Type B pancreatic cell (in vitro differentiated cells): ENCODE data around the genes TRMT10A, LAMTOR3 and EMCN.

- PRO-cap = no peak
Measured at GRCh38 chr4:94714770-94715190, 43.0 kb upstream of the BMPR1B start.

DNA sequence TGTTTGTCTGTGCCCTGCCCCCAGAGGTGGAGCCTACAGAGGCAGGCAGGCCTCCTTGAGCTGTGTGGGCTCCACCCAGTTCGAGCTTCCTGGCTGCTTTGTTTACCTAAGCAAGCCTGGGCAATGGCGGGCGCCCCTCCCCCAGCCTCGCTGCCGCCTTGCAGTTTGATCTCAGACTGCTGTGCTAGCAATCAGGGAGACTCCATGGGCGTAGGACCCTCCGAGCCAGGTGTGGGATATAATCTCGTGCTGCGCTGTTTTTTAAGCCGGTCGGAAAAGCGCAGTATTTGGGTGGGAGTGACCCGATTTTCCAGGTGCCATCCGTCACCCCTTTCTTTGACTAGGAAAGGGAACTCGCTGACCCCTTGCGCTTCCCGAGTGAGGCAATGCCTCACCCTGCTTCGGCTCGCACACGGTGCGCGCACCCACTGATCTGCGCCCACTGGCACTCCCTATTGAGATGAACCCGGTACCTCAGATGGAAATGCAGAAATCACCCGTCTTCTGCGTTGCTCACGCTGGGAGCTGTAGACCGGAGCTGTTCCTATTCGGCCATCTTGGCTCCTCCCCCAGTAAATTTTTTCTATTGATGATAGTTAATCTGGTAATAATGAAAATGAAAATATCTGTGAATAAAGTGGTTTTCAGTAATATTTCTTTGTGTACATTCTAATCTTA is 83.6 kb downstream of the BMPR1B start:
- PRO-cap = no peak

DNA sequence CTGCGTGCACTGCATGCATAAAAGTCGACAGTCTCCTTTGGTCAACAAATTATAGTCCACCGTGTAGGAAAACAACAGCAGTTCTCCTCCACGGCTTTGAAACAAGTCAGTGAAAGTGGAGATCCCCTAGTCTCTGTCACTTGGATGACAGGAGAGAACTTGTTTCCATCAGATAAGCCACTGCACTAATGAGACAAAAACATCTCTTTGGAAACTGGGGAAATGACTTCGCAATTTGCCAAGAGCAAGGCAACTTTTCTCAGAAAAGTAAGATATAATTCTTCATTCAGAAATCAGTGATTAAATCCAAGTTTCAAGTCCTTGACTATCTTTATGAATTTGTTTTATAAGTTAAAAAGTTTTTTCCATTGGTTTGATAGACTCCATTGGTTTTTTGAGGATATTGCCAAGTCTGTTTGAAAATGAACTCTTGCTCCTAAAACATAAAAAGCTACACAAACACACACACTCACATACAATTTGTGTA is 9.5 kb downstream of the UNC5C start:
- PRO-cap = no peak

- PRO-cap = no peak
Measured at GRCh38 chr4:96902608-96902979, 1062.7 kb downstream of the PDHA2 start.

- PRO-cap = no peak
Measured at GRCh38 chr4:97866765-97867206, 276.5 kb downstream of the STPG2 start.

DNA sequence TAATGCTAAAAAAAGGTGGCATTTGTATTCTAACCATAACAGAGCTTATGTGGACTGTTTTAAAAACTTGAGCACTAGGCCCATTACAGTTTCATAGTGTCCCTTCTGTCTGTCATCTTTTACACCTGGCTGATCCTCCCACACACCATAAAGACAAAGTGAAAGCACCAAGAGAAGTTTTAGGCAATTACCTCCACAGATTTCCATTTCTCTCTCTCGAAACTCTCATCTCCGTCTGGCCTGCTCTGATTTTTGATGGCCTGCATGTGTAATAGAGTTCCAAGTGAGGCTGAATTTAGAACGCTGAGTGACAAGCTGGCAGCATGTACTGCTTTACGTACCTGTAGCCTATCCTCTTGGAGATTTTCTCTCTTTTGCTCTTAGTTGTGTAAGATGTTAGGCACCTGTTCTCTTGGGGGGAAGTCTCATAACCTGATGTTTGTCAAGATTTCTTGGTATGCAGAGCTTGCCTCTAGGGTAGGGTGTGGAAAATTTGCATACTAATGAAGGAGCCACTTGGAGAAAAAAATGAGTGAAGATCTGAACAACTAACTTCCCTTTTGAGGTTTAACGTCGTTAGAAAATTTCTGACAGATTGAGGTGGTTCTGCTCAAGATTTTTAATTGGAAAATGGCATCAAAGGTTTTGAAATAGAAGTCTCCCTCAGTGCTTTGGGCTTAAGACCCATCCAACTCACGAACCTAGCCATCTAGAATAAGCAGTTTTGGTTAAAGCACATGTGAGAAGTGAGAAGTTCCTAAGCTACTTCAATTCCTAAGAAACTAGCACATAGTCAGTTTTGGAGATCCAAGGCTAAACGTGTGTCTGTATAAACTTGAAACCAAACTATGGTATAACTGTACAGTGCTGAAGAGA is 57.6 kb upstream of the RAP1GDS1 start:
- PRO-cap = no peak

- PRO-cap = unidirectional peak, plus-strand start at chr4:98260287; bidirectional peak, plus-strand start at chr4:98260665, minus-strand start at chr4:98260726
Measured at GRCh38 chr4:98260000-98261071, 848 bp upstream of the RAP1GDS1 start.

DNA sequence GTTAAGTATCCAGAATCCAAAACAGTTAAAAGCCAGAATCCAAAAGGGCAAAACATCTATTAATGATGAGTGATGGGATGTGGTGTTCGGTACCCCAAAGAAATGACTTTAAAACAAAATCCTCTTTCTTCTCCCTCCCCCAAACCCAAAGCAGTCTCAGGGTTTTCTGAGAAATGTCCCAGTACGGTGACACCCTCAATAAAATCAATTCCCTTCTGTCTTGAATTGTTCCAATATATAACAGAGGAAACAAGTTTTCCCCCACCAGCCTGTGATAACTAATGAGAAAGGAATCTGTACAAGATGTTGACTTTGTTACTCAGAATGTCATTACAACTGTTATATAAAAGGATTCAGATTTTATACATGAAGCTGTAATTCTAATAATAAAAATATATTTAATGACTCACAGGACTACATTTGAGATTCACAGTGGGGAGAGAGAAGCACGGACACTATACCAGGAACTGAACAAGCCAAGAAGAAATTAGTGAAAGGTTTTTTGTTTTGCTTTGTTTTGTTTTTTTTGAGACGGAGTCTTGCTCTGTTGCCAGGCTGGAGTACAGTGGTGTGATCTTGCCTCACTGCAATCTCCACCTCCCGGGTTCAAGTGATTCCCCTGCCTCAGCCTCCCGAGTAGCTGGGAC is 4.0 kb downstream of the TSPAN5 start:
- PRO-cap = no peak

GRCh38 chr4:98773903-98774291 is 115.5 kb upstream of the TSPAN5 start:
- PRO-cap = no peak

GRCh38 chr4:98932474-98933100 is 3.7 kb upstream of the EIF4E start:
- PRO-cap = no peak

DNA sequence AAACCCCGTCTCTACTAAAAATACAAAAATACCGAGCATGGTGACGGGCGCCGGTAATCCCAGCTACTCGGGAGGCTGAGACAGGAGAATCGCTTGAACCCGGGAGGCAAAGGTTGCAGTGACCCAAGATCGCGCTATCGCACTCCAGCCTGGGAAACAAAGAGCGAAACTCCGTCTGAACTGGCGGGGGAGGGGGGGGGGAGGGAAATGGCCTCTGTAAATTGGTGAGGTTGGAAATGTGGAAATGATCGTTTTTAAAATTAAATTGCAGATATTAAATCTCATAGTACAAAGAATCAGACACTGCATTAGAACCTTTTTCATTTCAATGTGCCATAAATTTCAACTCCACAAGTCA is 1.4 kb downstream of the ADH5 start:
- PRO-cap = no peak

- PRO-cap = bidirectional peak, plus-strand start at chr4:99088285, minus-strand start at chr4:99088055; unidirectional peak, plus-strand start at chr4:99088388
Measured at GRCh38 chr4:99088127-99088643, 403 bp downstream of the ADH5 start.

GRCh38 chr4:99202541-99203200 is 16.4 kb downstream of the ADH6 start:
- PRO-cap = no peak

DNA sequence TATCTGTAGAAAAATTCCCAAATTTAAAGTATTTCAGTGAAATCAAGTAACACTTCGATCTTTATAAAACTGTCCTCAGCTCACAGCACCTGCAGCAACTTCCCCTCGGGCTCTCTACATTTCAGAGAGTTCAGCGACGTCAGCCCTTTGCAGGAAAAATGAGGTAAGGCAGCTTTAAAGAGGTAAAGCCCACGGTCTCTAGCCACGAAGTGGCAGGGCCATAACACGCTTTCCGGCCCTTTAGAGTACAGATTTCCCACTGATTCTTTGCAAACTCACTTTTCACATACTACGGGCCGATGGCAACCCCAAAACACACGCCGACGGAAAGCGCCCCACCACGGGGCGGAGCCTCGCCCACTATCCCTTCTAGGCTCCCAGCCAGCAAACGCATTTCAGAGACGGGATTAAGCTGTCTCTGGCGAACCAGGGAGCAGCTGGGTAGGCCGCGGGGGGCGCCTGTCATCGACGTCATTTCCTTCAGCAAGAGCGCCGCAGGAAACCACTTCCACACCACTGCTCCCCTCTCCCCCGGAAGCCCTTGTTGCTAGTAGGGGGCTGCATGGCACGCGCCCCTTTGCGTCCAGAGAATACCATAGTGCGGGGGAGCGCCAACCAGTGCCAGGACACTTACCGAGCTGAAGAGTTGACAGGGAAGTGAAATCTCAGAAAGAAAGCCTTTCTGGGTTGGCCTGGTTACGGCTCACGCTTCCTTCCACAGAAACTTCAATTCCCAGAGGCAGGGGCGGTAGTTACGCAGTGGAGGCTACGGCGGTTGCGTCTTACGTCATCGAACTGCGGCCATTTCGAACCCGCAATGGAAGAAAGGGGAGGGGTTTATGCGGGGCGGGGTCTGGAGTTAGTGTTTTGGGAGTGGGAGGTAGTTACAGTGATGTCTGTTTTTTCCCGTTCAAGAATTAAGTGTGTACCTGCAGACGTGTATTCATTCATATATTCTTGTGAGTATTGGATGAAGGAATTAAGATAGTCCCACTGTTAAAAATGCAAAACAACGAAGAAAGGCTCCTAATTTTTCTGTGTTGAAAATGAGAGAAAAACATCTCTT is at the start of gene TRMT10A:
Gene TRMT10A, minus strand, starts transcription at position 761 of the 1,066 bp plus-strand sequence.
- PRO-cap = bidirectional peak, plus-strand start at position 185 of the sequence, minus-strand start at position 116 of the sequence; bidirectional peak, plus-strand start at position 486 of the sequence, minus-strand start at position 332 of the sequence; bidirectional peak, plus-strand start at position 862 of the sequence, minus-strand start at position 741 of the sequence

DNA sequence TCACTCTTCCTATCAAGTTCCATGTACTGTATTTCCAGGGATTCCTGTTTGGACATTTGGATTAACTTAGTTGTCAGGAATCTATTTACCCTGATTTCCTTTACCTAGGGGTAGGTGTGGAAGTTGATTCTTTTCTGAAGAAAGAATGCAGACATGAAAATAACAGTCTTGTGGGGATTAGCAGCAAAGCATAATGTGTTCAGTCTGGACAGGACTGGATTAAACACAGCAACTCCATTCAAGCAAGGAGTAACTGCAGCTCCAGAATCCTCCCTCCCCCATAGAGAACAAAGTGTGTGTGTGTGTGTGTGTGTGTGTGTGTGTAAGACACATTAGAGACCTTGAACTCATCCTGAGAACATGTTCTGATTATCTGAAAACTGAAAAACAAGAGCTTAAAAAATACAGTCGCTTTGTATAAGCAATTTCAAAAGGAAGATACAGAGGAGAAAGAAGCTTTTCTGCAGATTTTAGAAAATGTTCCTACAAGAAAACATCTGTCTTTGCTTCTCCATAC is 9.3 kb downstream of the C4orf54 start:
- PRO-cap = no peak

DNA sequence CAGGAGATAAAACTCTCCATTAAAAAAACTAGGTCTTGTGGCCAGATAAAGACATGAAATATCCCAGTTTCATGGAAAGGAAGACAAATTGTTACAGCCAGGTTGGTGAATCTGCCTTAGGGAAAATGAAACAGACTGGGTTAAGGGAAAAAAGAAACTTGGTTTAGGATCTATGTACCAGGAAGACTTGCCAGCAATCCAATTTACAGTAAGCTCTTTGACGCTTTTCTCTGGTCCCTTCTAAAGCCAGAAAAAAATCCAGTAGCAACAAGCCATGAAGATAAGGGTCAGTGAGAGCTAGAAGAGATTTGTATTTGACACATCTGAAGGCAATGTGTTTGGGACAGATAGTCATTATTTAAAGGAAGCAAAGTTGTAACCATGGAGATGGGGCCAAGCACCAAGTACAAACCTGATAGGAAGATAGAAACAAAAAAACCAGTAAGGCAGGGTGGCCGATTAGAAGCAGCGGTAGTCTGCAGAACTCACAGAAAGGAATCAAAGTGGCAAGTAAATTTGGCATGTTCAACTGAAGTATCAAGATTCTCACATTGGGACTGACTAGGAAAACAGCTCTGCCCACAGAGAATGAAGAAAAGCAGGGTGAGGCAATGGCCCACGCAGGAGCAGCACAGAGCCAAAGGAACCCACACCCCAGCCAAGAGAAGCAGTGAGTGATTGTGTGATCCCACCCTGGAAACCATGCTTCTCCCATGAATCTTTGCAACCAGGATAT is 12.8 kb upstream of the C4orf54 start:
- PRO-cap = no peak

DNA sequence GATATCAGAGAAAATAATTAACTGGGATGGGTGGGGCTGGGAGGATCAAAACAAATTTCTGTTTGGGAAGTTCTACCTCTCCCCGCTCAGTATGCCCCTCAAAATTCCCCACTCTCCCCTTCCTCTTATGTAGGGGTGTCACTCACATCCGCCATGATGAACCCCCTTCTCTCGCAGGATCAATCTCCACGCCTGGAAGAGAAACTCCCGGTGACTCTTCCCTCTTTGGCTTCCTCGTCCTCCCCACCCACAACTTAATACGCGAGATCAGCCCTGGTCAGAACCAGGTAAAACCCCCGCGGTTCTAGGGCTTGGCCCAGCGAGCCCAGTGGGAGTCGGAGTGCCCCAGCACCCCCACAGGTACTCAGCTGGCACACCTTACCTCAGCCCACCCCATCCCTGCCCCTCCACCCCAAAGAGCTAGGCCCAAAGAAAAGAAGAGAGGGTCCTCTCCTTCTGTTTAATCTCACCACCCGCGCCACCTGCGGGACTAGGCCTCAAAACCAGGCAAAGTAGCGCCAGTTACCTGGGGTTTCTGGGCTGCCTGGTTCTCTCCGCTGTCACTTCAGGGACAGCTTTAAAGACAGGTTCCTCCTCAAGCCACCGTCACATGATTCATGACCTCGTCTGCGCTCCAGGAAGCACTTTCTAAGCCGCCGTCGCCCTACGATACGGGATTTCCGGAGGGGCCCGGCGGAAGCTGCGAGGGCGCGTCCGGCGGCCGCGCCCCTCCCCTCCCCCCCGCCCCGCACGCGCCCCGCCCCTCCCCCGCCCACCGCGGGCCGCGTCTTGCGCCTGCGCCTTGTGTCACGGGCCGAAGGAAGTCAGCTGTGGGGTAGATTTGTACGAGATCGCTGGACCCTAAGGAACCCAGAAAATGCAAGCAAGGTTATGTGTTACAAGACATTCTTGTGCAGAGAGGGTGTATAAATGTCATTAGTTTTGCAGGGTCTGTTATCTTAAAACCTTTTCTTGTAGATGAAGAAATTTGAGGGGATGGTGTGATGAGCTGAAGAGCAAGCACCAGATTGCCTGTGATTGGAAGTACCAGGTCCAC is at the start of gene LAMTOR3:
Gene LAMTOR3, minus strand, starts transcription at position 619 of the 1,057 bp plus-strand sequence.
- PRO-cap = bidirectional peak, plus-strand start at position 810 of the sequence, minus-strand start at position 579 of the sequence

DNA sequence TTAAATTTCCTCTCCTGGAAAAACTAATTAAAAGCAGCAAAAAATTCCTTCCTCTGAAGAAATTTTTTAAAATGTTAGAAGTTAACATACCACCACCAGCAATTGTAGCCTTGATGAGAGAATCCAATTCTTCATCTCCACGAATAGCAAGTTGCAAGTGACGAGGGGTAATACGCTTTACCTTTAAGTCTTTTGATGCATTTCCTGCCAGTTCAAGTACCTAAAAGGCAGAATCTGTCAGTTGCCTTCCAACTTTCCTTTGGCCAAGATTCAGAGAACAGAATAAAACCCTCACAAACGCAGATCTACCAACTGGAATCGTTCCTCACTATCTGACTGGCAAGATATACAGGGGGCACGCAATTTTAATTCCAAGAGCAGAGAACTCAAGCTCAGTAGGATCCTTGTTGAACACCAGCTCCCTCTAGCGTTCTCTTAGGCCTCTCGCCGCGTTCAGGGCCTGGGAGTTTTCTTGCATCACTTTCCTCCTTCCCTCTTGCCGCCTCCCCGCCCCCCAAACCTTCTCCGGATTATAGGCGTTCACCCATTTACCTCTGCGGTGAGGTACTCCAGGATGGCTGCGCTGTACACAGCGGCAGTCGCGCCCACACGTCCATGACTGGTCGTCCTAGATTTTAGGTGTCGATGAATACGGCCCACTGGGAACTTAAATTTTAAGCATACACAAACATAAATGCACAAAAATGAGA is 1.2 kb downstream of the H2AZ1 start:
- PRO-cap = bidirectional peak, plus-strand start at position 551 of the sequence, minus-strand start at position 505 of the sequence

DNA sequence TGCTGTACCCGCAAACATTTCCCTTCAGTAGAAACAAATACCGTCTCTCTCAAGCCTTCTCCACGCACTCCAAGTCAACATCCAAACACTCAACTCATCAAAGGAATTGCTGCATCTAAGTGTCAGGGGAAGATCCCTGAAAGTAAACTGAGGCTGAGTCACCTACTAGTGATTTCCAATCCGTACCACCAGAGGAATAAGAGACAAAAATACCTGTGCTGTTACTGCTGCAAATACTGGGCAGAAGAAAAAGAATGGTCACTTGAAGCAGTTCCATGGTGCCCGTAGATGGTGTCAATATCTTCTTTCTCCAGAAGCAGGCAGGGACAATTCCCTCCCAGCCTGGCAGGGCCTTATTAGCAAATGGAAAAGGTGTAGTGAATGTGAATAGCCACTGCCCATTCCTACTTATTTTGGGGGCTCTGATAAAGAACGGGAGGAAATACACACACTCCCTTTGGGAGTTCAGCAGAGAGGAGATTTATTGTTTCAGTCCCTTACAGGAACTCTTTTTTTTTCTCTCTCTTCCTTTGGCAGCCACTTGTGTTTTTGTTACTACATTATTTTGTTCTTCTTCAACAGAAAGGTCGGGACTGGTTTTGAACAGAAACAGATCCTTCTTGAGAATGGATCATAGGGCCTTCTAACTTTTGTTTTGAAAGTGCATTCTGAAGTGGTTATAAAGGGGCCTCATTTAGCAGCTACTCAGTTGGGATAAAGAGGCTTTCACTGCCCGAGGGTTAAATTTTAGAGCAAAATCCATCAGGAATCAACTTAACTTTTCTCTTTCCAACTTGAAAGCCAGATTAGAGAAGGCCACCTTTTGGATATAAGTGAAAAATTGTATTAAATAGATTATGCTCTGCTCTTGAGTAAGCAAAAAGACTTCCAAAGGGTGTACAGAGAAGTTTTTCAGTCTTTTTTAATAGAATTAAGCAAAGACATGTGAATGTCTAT is at the start of gene EMCN:
Gene EMCN, minus strand, starts transcription at position 385 of the 957 bp plus-strand sequence.
- PRO-cap = no peak

DNA sequence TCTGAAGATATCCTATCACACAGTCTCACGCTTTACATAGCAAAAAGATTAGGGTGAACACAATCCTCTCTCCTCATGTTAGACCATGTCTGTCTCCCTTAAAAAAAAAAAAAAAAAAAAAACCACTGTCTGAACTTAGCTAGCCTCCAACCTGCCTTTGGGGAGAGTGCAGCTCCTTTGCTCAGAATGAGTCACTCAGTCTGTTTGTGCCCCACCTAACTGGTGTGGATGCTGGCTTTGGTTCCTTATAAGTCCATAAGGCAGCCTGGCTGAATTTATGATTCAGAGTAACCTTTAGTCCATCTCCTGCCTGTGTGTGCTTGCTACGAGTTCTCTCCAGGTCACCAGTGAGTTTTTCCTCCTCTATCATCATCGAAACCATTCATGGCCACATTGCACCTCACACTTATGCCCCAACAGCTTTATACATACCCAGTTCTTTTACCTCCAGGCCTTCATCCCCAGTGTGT is 220.6 kb upstream of the EMCN start:
- PRO-cap = no peak